Endodermal cell (in vitro differentiated cells): ENCODE data around the genes CD81 and TRPM5.

DNA sequence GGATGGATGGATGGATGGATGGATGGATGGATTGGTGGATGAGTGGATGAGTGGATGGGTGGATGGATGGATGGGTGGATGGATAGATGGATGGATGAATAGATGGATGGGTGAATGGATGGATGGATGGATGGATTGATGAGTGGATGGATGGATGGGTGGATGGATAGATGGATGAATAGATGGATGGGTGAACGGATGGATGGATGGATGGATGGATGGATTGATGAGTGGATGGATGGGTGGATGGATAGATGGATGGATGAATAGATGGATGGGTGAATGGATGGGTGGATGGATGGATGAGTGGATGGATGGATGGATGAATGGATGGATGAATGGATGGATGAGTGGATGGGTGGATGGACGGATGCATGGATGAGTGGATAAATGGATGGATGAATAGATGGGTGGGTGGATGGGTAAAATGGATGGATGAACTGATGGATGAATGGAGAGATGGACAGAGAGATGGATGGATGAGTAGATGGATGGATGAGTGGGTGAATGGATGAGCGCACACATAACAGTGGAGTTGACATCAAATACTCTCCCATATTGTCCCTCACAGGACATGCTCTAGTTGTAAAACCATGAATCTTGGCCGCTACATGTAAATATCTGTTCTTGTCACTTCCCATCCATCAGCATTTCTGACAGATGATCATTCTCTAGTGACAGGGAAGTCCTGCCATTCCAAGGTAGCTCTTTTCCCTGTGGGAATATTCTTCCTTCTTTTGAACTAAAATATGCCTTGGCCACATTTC, 9.0 kb downstream of the LSP1 start:
- PRO-cap: no peak

DNA sequence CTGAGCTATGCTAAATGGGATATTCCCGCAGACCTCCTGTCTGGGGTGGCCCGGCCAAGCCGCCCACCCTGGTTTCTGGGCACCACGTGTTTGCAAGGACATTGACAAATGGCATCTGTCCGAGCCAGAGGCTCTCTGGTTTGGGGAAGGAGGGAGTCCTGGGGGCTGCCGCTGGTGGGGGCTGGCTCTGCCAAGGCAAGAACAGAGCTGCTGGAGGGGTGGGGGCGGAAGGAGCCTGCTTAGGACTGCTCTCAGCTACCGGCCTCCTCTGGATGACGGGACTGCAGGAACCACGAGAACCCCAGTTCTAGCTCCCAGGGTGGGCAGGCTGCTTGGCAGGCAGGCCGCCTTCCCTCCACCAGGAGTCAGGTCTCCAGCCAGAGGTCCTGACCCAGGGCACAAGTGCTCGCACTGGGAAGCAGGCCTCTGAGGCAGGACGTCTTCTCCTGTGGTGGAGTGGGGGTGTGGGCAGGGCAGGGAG, 475 bp downstream of the PRR33 start:
- PRO-cap: no peak

DNA sequence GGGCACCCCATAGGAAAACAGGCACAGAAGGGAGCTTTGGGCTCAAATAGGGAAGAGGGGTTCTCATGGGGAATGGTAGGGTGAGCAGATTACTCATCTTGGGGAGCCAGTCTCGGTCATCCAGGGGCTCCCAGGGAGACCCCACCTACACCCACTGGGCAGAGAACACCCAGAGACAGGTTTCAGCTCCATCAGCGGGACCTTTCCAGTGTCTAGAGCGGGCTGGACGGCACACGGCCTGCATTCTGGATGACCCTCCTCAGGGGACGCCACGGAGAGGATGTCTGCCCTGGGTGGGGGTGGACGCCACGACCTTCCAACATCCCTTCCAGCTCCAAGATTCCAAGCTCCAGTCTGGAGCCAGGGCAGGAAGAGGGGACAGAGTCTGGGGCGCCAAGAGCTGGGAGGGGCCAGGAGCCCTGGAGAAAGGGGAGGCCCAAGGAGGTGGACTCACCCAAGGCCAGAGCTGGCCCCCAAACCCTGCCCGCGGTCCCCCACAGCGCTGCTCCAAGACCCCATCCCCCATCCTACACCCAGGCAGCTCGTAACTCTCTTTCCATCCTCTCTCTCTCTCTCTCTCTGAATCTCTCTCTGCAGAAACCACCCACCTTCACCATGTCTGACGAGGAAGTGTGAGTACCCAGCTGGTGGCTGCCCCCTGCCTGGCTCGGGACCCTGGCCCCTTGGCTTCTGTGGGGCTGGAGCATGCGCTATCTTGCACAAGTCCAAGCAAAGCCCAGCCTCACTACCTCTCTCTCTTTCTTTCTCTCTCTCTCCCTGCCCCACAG, 3.0 kb downstream of the TNNT3 start:
- PRO-cap: no peak

GRCh38 chr11:1930007-1930448, 10.5 kb downstream of the TNNT3 start:
- PRO-cap: no peak

DNA sequence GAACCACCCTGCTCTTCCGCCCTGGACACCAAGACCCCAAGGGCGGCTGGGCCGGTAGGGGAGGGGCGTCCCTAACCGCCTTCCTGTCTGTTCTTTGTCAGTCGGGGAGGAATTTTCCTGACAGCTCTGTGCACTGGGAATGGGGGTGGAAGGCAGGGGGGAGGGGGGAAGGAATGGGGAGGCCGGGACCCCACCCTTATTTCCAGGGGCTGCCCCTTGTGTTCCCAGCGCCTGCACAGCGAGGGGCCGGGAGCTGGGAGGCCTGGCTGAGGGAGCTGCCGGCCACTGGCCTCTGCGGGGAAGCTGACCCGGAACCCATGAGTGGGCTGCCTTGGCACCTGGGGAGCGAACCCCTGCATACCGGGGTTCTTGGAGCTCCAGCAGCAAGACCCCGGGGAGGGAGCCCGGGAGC, 46.9 kb downstream of the MRPL23 start:
- PRO-cap: no peak

GRCh38 chr11:1995760-1996926, 49.0 kb downstream of the MRPL23 start:
- PRO-cap: no peak

- PRO-cap: no peak
These were observed 375 bp upstream of the INS start for GRCh38 chr11:2161361-2161807.

DNA sequence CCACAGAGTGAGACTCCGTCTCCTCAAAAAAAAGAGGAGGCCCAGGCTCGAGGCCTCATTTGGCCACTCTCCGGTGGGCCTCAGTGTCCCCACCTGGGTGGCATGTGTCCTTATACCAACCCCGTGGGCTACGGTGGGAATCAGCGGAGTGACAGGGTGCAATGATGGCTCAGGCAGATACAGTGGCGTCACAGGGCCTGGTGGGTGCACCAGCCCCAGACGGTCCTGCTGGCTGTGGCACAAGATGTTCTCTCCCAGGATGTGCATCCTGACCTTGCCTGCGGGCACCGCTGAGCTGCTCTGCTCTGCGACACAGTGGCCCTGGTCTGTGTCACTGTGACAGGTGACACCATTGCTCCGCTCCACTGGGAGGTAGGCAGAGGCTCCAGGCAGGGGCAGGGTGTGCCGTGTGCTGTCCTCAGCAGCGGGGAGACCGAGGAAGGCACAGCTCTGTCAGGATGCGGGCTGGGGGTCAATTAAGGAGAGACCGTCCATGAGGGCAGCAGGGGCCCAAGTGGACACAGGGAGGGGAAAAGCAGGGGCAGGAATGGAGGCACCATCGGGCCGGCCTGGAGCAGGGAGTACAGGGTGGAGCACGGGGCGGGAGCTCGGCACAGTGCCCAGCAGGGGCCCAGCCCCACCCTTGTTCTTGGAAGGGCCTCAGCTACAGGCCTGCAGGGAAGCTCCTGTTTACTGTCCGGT, 21.7 kb upstream of the TH start:
- PRO-cap: no peak

DNA sequence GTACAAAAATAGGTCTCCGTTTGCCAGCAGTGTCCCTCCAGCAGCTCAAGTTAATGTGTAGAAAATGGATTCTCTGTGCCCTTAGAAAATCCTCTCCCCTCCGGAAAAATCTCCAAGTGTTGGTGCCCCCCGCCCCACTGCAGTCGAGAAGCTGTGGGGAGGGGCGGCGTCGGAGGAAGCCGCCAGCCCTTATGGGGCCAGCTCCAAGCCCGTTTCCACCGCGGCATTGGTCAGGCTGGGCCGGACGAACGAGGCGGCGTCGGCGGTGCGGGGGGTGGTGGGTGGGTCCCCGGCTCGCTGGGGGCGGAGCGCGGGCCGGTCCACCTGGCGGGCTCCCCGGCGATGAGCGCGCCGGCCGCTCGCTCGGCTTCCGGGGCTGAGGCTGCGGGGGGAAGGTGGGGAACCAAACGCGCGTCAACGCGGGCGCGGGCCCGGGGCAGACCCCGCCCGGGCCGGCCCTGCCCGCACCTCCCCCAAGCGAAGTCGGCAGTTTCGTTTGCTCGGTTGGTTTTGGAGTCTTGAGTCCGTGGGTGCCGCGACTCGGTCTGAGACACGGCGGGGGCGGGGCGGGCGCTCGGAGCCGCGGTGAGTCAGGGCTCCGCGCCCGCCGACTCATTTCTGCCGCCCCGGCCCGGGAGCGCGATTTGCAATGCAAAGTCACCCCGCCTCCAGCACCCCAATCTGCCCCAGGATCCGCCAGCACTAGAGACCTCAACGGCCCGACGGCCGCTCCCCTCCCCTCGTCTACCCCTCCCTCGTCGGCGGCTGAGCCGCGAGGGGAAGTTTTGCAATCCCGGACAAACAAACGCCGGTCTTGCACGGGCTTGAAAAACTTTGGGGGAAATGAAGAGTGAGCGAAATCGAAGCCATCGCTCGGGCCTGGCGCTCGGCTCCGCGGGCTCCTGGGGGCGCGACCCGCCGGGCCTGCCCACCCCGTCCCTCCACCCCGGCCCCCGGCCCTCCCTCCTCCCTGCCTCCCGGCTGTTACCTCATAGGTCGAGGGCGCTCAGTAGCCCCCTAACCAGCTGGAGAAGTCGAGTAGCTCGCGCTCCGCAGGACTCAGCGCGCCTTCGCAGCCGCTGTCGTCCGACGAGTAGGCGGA, 1.3 kb downstream of the ASCL2 start:
- PRO-cap: no peak

DNA sequence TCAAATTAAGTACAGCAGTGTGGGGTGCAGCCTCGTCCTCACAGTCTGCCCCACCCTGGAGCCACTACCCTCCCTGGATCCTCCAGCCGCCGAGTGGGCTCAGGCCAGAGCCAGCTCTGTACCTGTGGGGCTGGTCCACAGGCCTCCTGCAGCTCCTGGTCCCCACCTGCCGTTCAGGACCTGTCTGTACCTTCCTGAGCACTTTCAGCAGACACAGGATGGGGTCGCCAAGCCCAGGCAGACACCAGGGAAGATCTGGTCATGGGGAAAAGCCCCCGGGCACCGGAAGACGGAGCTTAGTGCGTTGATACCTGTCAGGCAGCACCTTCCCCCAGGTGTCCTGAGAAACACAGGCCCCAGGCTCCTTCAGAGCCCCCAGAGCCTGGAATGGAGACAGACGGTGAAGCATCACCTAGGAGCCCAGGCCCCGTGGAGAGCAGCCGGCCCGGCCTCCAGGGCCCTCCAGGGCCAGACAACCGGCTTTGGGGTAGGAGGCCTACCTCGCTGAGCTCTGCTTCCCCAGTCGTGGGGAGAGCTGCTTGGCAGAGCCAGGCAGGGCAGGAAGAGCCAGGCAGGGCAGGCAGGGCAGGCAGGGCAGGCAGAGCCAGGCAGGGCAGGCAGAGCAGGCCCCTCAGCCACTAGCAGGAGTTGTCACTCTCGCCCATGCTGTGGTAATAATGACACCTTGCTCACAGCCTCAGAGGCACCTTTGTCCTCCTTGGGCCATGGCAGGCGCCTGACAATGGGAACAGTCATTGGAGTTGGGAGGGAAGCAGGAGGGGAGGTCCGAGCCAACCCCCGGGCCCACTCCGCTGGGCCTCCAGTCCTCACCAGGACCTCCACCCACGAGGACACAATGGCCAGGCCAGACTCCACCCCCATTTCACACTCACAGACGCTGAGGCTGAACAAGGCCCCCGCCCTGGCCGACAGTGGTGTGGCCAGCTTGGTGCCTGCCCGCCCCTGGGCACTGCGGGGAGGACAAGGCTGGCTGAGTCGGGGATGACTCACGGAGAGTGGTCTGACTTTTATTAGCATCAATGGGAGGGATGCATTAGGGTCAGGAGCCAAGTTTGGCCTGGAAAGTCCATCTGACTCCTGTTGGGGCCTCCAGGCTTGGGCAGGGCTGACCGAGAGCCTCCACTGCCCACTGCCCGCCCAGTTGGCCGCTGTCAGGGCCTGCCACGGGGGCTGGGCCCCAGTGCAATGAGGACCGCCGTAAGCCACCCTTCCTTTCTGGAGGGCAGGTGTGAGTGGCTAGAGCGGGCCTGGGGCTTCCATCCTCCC, 10.1 kb downstream of the TSPAN32 start:
- PRO-cap: no peak

DNA sequence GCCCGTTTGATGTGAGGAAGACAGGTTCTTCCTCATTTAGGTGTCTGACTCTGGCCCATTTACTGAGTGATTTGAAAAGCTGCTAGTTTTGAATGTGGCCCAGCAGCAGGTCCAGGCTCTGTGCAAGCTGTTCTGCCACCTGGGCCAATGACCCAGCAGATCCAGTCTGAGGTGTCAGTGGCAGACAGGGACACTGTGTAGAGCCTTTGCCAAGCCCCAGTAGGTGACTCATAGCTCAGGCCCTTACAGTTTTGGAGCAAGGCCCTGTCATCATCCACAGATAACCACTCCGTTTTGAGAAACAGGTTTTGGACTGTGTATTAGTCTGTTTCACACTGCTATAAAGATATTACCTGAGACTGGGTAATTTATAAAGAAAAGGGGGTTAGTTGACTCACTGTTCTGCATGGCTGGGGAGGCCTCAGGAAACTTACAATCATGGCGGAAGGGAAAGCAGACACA, 23.9 kb downstream of the TSPAN32 start:
- PRO-cap: no peak

- PRO-cap: no peak
These were observed 1.1 kb upstream of the CD81 start for GRCh38 chr11:2375945-2376572.

- PRO-cap: bidirectional peak, plus-strand start at chr11:2377310, minus-strand start at chr11:2377152; unidirectional peak, plus-strand start at chr11:2377595
These were observed at the start of gene CD81 for GRCh38 chr11:2376958-2377848. Gene CD81, plus strand, starts transcription at chr11:2377310.

DNA sequence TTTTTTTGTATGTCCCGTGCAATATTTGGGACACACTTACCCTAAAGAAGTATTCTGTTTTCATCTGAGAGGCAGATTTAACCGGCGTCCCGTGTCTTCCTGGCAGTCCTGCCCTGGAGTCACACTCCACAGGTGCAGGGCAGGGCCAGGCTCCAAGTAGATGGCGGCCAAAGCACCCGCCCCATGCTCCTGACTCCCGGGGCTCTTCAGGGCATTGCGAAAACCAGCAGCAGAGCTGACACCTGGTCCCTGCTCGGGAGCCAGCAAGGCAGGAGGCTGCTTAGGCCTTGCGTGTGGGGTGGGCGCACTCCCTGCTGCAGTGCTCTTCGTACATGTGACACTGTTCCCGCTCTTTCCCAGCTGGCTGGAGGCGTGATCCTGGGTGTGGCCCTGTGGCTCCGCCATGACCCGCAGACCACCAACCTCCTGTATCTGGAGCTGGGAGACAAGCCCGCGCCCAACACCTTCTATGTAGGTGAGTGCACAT, 10.5 kb upstream of the TSSC4 start:
- PRO-cap: no peak

DNA sequence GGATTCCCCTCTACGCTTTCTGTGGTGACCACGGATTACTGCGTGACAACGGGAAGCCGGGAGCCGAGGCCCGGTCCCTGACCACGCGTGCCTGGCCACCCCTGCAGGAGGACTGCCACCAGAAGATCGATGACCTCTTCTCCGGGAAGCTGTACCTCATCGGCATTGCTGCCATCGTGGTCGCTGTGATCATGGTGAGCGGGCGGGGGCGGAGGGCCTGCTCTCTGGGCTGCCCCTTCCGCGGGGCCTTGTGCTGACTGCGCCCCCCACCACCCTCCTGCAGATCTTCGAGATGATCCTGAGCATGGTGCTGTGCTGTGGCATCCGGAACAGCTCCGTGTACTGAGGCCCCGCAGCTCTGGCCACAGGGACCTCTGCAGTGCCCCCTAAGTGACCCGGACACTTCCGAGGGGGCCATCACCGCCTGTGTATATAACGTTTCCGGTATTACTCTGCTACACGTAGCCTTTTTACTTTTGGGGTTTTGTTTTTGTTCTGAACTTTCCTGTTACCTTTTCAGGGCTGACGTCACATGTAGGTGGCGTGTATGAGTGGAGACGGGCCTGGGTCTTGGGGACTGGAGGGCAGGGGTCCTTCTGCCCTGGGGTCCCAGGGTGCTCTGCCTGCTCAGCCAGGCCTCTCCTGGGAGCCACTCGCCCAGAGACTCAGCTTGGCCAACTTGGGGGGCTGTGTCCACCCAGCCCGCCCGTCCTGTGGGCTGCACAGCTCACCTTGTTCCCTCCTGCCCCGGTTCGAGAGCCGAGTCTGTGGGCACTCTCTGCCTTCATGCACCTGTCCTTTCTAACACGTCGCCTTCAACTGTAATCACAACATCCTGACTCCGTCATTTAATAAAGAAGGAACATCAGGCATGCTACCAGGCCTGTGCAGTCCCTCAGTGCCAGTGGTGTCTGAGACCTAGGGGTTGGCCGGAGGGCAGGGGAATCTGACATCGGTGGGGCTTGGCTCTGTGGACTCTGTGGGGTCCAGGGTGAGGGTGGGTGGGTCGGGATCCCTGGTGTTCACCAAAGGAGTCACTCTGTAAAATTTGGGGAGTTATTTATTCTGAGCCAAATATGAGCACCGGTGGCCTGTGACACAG, 3.7 kb upstream of the TSSC4 start:
- PRO-cap: no peak

DNA sequence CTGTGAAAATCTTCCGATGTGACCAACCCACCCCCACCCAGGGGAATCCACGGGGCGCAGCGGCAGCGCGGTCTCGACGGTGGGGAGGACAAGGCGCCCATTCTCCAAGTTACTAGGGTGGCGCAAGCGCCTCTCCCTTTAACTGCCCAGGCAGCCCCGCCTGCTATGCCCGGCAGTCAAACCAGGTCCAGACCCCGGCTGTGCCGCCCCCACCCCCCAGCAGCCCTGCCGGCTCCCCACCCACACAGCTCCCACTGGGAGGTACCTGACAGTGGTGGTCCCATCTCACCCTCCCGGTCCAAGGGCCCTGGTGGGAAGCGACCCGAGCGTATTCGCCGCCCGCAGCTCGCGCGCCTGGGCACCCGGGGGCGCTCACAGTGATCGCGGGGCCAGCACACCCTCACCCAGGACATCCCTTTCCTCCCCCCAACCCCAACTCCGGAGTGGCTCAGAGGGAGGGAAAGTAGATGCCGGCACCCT, 382 bp downstream of the TRPM5 start:
- PRO-cap: no peak

- PRO-cap: no peak
These were observed at the start of gene TRPM5 for GRCh38 chr11:2444372-2444734. Gene TRPM5, minus strand, starts transcription at chr11:2444514.

GRCh38 chr11:2666041-2667079, 219.2 kb downstream of the CDKN1C start:
- PRO-cap: no peak

- PRO-cap: bidirectional peak, plus-strand start at chr11:2694286, minus-strand start at chr11:2694109
These were observed 191.4 kb downstream of the CDKN1C start for GRCh38 chr11:2693767-2694958.

DNA sequence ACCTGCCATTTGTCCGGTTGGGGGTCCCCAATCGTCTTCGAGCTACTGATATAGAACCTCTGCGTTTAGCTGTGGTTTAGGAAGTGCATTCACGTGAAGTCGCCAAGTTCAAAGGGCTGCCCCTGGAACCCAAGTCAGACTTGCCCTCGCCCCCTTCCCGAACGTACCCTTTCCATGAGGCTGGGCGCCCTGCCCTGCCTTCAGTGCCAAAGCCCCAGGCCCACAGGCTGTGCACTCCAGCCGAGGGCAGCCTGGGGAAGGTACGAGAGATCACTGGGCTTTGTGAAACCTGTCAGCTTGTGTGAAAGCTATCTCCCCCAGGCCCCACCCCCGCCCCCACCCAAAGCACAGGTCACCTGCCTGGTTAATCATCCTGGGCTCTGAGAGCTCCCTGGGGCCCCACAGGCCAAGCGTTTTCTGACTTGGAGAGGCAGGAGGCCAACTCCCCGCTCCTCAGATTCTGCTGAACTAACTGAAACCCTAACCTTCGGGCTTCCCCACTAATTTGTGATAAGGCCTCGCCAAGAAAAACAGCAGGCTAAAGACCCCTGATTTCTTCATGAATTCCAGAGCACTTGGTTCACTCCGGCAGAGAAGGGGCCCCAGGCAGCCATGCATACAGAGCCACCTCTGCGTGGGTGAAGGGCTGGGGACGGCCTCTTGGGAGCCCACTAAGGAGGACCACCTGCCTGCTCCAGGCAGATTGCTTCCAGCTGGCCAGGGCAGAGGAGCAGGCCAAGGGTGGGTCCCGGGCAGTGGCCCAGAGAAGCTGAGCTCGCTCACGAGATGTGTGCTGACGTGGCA, 159.9 kb downstream of the CDKN1C start:
- PRO-cap: no peak